ENCODE data around the genes BGLAP, NAXE and HAPLN2.

DNA sequence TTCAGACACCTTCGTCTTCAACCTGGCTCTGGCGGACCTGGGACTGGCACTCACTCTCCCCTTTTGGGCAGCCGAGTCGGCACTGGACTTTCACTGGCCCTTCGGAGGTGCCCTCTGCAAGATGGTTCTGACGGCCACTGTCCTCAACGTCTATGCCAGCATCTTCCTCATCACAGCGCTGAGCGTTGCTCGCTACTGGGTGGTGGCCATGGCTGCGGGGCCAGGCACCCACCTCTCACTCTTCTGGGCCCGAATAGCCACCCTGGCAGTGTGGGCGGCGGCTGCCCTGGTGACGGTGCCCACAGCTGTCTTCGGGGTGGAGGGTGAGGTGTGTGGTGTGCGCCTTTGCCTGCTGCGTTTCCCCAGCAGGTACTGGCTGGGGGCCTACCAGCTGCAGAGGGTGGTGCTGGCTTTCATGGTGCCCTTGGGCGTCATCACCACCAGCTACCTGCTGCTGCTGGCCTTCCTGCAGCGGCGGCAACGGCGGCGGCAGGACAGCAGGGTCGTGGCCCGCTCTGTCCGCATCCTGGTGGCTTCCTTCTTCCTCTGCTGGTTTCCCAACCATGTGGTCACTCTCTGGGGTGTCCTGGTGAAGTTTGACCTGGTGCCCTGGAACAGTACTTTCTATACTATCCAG lies 614 bp downstream of the RXFP4 start:
- PRO-cap, result no peak
CAGE:
- cytosol, long polyA minus RNA, result no peak
- cytosol, long polyA plus RNA, result no peak
- long polyA plus RNA, result no peak
- nucleus, long polyA minus RNA, result no peak
- nucleus, long polyA plus RNA, result no peak

DNA sequence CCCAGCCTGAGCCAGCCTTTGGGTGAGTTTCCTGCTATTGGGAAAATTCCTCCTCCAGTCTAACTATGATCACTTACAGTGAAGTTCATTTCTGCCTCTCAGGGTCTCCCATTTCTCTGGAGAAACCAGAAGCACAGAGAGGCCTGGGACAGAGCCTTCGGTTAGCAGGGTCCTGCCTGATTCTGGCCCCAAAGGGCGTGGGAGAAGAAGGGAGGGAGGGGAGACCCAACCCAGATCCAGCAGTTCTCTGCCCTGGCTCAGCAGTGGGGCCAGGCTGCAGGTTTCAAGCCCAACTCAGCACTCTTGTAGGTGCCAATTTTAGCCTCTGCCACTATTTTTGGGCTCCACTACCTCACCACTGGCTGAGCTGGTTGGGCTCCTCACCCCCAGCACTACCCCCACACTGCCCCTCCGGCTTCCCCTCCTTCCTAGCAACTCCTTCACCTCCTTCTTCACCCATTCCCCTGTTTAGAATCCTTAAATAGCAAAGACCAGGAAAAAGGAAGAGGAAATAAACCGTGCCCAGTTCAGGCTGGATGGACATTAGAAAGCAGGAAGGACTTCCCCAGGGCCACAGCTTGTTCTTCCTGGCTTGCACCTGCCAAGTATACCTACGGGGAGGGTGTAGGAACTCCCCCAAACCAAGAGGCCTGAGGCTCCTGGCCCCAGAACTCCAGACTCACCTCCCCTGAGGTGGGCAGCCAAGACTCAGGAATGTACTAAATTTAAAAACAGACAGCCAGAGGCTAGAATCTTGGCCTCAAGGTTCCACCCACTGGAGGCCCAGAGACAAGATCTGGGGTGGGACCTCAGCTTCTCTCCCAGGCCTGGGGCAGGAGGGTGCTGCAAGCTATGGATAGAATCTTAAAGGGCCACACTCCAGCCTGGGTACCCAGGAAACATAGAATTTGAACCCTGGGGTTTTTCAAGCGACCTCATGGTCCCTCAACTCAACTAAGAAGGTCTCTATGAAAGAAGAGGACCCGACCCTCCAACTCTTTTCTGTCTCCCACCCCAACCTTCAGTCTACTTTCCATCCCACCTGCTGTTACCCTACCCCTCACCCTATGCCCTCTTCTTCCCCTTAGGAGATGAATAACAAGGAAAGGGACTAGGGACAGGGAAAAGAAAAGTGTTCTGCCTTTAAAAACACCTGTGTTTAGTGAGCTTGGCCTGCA lies 1.5 kb upstream of the ARHGEF2 start:
- PRO-cap, result no peak
CAGE:
- cytosol, long polyA minus RNA, result no peak
- cytosol, long polyA plus RNA, result no peak
- long polyA plus RNA, result no peak
- nucleus, long polyA minus RNA, result no peak
- nucleus, long polyA plus RNA, result no peak

GRCh38 chr1:156050074-156050952 lies 3.3 kb downstream of the UBQLN4 start:
- PRO-cap, result no peak
CAGE:
- cytosol, long polyA minus RNA, result no peak
- cytosol, long polyA plus RNA, result no peak
- long polyA plus RNA, result no peak
- nucleus, long polyA minus RNA, result no peak
- nucleus, long polyA plus RNA, result no peak

DNA sequence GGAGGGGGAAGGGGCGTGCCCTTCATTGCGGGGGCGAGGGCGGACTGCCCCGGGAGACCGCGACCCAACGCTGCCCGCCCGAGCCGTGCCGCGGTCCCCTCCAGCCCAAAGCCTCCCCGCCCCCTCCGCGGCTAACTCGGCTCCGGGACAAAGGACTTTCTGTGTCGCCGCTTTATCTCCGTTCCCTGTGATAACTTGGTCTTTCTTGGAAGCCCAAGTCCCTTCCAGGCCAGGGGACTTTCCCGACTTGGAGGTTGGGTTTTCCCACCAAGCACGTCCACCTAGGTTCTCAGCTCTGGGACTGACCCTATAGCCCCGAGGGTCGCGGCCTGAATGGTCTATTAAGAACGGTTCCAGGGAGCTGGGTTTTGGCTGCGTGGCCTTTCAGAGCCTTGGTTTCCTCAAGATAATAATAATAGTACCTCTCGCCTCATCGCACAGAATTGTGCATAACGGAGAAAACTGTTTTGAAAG lies 447 bp upstream of the UBQLN4 start:
- PRO-cap, result bidirectional peak, plus-strand start at position 310 of the sequence, minus-strand start at position 192 of the sequence; unidirectional peak, minus-strand start at position 408 of the sequence
CAGE:
- cytosol, long polyA minus RNA, result no peak
- cytosol, long polyA plus RNA, result no peak
- long polyA plus RNA, result no peak
- nucleus, long polyA minus RNA, result no peak
- nucleus, long polyA plus RNA, result no peak

DNA sequence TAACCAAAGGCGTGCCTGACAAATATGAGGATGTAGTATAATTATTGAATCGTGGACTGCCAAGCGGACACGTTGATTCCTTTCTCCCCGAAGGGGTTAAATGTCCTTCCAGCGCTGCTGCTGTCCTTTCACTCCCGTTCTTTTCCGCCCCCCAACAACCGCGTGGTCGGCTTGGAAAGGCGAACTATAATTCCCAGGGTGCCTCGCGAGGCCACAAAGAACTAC lies 188 bp upstream of the LAMTOR2 start:
- PRO-cap, result bidirectional peak, plus-strand start outside the sequence, minus-strand start at position 156 of the sequence
CAGE:
- cytosol, long polyA minus RNA, result start-site peak on the minus strand centred at position 142 of the sequence, 107 bp wide, 26 reads
- cytosol, long polyA plus RNA, result no peak
- long polyA plus RNA, result no peak
- nucleus, long polyA minus RNA, result start-site peak on the minus strand centred at position 162 of the sequence, 54 bp wide, 20 reads
- nucleus, long polyA plus RNA, result no peak

GRCh38 chr1:156070001-156070404 lies 9.0 kb downstream of the RAB25 start:
- PRO-cap, result no peak
CAGE:
- cytosol, long polyA minus RNA, result no peak
- cytosol, long polyA plus RNA, result no peak
- long polyA plus RNA, result no peak
- nucleus, long polyA minus RNA, result no peak
- nucleus, long polyA plus RNA, result no peak

GRCh38 chr1:156074288-156075037 lies 7.8 kb downstream of the MEX3A start:
- PRO-cap, result no peak
CAGE:
- cytosol, long polyA minus RNA, result start-site peak on the minus strand at chr1:156074646-156074741, 7 reads
- cytosol, long polyA plus RNA, result start-site peak on the minus strand at chr1:156074441-156074676, 16 and 72 reads in 2 replicates
- long polyA plus RNA, result start-site peak on the minus strand at chr1:156074568-156074598, 25 and 32 reads in 2 replicates
- nucleus, long polyA minus RNA, result no peak
- nucleus, long polyA plus RNA, result no peak

DNA sequence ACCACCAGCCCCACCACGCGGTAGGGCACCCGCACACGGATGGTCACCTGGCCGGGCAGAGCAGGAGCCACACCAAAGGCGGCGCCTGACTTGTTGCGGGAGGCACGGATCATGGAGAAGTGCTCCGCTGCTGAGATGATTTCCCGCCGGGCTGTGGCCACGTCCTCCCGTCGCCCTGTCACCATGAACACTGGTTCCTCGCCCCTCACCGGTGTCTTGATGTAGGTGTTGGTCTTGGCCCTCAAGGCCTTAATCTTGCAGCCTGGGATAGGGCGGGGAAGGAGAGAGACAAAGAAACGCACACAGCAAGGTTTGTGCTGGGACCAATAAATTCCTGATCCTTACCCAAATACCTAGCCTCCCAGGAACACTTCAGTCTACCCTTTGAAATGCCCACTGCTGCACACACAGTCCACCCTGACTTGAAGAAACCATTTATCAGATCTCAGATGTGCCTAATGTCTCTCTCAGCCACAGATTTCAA lies 4.8 kb downstream of the MEX3A start:
- PRO-cap, result no peak
CAGE:
- cytosol, long polyA minus RNA, result no peak
- cytosol, long polyA plus RNA, result no peak
- long polyA plus RNA, result no peak
- nucleus, long polyA minus RNA, result no peak
- nucleus, long polyA plus RNA, result no peak

GRCh38 chr1:156099915-156100642 lies 14.4 kb upstream of the LMNA start:
- PRO-cap, result no peak
CAGE:
- cytosol, long polyA minus RNA, result no peak
- cytosol, long polyA plus RNA, result no peak
- long polyA plus RNA, result no peak
- nucleus, long polyA minus RNA, result no peak
- nucleus, long polyA plus RNA, result no peak

DNA sequence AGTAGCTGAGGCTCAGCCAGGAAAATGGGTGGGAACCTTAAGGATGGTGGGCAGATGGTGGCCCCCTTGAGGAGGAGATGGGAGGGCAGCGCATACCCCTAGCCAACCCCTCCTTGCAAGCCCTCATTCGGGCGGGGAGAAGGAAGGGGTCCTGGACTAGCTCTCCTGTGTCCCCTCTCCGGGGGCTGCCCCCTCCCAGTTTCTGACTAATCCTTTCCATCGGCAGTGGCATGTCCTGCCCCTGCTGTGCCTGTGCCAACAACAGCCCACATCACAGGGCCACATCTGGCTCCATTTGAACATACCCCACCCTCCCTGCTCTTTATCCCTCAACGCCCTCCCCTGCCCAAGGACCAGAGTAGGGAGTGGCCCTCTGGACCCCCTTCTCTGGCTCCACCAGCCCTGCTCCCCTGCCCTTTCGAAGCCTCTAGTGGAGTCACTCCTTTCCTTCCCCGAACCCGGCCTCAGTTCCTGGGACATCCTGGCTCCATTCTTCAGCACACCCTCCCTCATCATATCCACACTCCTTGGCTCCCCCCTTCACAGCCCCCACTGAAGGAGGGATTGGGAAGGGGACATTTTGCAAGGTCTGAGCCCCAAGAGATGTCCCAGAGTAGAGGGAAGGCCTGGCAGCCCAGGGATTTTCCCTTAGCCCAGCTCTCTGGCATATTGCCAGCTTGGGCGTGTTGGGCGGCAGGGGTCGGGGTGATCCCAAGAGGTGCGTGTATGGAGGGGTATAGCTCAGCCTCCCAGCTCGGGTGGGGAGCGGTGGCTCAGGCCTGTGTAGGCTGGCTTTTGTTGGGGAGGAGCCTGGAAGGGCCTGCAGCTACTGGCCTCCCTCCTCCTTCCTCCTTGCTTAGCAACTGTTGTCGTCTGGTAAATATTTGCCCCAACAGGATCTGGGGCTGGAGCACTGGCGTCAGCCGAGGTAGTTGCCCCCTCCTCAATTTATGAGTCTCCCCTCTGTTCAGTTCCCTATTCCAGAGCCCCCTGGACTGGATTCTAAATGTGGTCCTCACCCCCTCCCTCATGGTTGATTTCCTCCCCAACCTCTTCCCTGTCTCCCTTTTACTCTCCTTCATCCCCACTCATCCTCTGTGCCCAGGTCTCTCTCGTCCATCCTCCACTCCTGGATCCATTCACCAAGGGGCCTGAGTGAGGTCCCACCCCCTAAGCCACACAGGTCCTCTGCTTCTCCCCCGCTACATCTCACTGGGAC lies 10.6 kb upstream of the LMNA start:
- PRO-cap, result bidirectional peak, plus-strand start at position 325 of the sequence, minus-strand start at position 204 of the sequence; bidirectional peak, plus-strand start at position 895 of the sequence, minus-strand start at position 755 of the sequence
CAGE:
- cytosol, long polyA minus RNA, result no peak
- cytosol, long polyA plus RNA, result no peak
- long polyA plus RNA, result no peak
- nucleus, long polyA minus RNA, result start-site peak on the minus strand centred at position 641 of the sequence, 56 bp wide, 7 reads; start-site peak on the minus strand centred at position 763 of the sequence, 25 bp wide, 5 reads
- nucleus, long polyA plus RNA, result no peak

GRCh38 chr1:156241976-156242365 lies at the start of gene BGLAP:
Gene BGLAP, plus strand, starts transcription at chr1:156242184.
- PRO-cap, result no peak
CAGE:
- cytosol, long polyA minus RNA, result no peak
- cytosol, long polyA plus RNA, result no peak
- long polyA plus RNA, result no peak
- nucleus, long polyA minus RNA, result no peak
- nucleus, long polyA plus RNA, result no peak

DNA sequence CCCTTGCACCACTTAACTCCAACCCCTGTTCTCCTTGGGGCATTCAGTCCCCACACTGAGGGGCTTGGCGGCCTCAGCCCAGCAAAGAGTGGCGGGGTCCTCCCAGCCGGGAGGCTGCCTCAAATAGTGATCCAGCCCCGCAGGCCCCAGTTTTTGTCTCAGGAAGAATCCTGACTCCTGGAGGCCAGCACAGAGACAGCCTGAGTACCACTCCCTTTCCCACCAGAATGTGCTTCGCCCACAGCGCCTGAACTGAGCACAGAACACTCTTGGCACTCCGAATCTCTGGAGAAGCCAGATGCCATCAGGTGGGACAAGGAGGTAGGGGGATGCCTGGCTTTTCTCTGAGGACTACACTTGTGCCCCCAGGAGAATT lies 946 bp downstream of the PAQR6 start:
- PRO-cap, result no peak
CAGE:
- cytosol, long polyA minus RNA, result no peak
- cytosol, long polyA plus RNA, result no peak
- long polyA plus RNA, result no peak
- nucleus, long polyA minus RNA, result no peak
- nucleus, long polyA plus RNA, result no peak

DNA sequence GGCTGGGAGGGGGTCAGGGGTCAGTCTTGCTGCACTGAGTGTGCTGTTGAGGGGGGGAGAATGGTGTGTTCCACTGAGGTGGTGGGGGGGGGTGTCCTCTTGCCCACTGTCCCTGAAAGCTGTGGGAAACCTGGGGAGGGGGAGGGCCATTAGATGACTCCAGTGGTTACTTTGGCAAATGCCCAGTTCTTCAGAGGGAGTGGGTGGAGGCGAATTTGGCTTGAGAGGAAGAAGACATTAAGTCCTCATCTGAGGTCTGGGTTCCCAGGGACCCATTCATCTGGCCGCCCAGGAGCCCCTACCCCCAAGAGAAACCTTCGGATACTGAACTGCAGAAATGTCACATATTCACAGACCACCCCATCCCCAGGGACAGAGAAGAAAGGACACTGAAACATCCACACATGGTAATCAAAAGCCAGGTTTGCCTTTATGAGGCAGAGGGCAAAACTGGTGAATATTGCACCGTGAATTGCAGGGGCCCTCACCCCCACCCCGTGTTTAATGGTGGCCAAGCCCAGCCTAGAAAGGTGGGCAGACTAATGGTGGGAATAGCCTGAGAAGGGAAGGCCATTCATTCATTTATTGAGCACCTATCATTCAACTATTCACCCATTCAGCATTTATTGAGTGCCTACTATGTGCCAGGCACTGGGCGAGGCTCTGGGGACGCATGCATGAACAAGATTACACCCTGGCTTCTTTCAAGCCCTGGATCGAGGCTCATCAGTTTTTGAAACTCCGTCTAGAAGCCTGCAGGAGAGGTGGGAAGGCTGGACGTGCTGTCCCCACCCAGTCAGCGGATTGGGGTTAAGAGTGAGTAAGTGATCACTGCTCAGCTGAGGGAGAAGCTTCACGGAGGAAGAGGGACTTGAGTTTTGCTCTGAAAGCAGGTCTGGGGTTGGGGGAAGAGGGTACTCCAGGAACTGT lies 35.9 kb downstream of the MEF2D start:
- PRO-cap, result no peak
CAGE:
- cytosol, long polyA minus RNA, result no peak
- cytosol, long polyA plus RNA, result no peak
- long polyA plus RNA, result no peak
- nucleus, long polyA minus RNA, result no peak
- nucleus, long polyA plus RNA, result no peak

DNA sequence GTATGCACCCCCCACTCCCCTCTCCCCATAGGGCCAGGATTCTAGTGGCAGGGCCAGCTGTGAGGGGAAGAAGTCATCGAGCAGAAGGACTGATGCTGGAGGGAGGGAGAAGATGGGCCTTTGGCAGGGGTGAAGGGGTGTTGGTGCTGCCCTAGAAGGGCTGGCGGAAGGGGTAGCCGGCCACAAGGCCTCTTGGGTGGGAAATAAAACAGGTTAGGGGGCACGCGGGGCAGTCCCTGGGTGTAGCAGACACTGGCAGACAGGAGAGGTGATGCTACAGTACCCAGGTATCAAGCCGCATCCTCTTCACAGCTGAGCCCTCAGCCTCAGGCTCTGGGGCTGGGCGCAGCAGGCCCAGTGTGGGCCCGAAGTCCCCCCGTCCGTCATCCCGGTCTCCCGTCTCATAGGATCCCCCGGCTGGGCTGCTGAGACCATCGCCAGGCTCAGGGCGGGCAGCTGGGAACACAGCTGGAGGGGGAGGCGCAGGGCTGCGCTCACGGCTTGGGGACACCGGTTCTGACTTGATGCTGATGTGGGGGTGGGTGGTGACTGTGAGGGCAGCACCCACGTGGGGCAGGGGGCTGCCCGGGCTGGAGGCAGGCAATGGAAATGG lies 32.8 kb downstream of the MEF2D start:
- PRO-cap, result no peak
CAGE:
- cytosol, long polyA minus RNA, result no peak
- cytosol, long polyA plus RNA, result no peak
- long polyA plus RNA, result no peak
- nucleus, long polyA minus RNA, result no peak
- nucleus, long polyA plus RNA, result no peak

- PRO-cap, result no peak
CAGE:
- cytosol, long polyA minus RNA, result no peak
- cytosol, long polyA plus RNA, result no peak
- long polyA plus RNA, result no peak
- nucleus, long polyA minus RNA, result no peak
- nucleus, long polyA plus RNA, result no peak
Observed at GRCh38 chr1:156487626-156488392, 12.8 kb downstream of the MEF2D start.

DNA sequence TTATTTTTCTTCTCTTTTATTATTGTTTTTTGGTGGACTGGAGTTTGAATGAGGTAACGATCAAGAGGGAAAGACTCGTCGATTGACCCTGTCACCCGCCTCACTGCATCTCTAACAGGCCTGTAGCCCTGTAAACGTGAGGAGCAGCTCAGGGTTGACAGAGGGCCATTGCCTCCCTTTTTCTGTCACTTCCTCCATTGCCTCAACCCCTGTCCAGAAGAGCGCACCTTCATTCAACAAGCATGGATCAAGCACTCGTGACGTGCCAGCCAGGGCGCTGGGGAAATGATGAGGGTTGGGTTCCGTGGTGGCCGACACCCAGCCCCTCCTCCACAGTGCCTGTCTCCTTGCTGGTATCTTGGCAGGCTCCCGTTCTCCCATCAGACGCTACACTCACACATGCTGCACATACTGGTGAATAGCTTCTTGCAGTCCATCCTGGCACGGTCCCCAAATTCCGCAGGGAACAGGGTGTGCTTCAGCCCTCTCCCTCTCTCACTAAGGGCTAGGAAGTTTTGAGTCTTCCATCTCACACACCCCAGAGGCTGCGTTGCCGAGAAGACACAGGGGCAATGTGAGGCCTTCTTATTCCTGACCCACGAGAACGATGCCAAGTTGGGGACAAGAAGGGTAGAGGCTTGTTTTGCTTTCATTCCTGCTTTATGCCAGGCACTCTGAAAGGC lies 10.0 kb upstream of the MEF2D start:
- PRO-cap, result no peak
CAGE:
- cytosol, long polyA minus RNA, result no peak
- cytosol, long polyA plus RNA, result no peak
- long polyA plus RNA, result no peak
- nucleus, long polyA minus RNA, result no peak
- nucleus, long polyA plus RNA, result no peak

DNA sequence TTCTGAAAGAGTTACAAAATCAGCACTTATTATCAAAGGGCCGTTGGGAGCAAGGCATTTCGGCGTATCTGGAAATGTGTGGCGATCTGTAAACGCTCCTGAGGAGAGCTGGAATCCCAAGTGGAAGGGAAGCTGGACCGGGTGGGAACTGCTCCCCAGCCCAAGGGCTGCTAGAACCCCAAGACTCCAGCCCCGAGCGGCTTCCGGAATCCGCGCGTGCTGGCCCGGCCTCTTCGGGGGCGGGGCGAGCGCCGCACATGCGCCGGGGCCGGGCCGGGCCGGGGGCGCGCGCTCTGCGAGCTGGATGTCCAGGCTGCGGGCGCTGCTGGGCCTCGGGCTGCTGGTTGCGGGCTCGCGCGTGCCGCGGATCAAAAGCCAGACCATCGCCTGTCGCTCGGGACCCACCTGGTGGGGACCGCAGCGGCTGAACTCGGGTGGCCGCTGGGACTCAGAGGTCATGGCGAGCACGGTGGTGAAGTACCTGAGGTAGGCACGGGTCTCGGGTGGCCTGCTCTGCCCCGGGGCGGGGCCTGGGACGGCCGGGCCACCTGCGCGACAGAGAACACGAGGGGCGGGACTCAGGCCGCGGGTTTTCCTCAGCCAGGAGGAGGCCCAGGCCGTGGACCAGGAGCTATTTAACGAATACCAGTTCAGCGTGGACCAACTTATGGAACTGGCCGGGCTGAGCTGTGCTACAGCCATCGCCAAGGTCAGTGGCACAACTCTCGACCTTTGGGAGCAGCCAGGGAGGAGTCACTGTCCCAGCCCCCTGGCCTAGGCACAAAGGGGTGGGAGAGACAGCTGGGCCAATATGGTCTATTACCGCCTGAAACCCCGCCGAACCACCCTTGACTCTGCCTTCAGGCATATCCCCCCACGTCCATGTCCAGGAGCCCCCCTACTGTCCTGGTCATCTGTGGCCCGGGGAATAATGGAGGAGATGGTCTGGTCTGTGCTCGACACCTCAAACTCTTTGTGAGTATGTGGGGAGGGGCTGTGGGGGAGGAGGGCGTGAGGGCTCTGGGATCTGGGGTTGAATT lies at the start of gene NAXE:
Gene NAXE (plus strand): TSS at position 276 of the 1,040 bp plus-strand sequence.
- PRO-cap, result bidirectional peak, plus-strand start at position 278 of the sequence, minus-strand start at position 198 of the sequence
CAGE:
- cytosol, long polyA minus RNA, result start-site peak on the plus strand centred at position 290 of the sequence, 94 bp wide, 16 reads
- cytosol, long polyA plus RNA, result start-site peak on the plus strand centred at position 292 of the sequence, 24 bp wide, 414 and 389 reads in 2 replicates
- long polyA plus RNA, result start-site peak on the plus strand centred at position 289 of the sequence, 29 bp wide, 1,212 and 705 reads in 2 replicates
- nucleus, long polyA minus RNA, result no peak
- nucleus, long polyA plus RNA, result no peak

GRCh38 chr1:156619248-156619707 lies at the start of gene HAPLN2:
Gene HAPLN2, plus strand, starts transcription at chr1:156619415.
- PRO-cap, result no peak
CAGE:
- cytosol, long polyA minus RNA, result no peak
- cytosol, long polyA plus RNA, result no peak
- long polyA plus RNA, result no peak
- nucleus, long polyA minus RNA, result no peak
- nucleus, long polyA plus RNA, result no peak

- PRO-cap, result no peak
CAGE:
- cytosol, long polyA minus RNA, result no peak
- cytosol, long polyA plus RNA, result no peak
- long polyA plus RNA, result no peak
- nucleus, long polyA minus RNA, result no peak
- nucleus, long polyA plus RNA, result no peak
Observed at GRCh38 chr1:156638820-156639237, 3.1 kb upstream of the BCAN start.

DNA sequence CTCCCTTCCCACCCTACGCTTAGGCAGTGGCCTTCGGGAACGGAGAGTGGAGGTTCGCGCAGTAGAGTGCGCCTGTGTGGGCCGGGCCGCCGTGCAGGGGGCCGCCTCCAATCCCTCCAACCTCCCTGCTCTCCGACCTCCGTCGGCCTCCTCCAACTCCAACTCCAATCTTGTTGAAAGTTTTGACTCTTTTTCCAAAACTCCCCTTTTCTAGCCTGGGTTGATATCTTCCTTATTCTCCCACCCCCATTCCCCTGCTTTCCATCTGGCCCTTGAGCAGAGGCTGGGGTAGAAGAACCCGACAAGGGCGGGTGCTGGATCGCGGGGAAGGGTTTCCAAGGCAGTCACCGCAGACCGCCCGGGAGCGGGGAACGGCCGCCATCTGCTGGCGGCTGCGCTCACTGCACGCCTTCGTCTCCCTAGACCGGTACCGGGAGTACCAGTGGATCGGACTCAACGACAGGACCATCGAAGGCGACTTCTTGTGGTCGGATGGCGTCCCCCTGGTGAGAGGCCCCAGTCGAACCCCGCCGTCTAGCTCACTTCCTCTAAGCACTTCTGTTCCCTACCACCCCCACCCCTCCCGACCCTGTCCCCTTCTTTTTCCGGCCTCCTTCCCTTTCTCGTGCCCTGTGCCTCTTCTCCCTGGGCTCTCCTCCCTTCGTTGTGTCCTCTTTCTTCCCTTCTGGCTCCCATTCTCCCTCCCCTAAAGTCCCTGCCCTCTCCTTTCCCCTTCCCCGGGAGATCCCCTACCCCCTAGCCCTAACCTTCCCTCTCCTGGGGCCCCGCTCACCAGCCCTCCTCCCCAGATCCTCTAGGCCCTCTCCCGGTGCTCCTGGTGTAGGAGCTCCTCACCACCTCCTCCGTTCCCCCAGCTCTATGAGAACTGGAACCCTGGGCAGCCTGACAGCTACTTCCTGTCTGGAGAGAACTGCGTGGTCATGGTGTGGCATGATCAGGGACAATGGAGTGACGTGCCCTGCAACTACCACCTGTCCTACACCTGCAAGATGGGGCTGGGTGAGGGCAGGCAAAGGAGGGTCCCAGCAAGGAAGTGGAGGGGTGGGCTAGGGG lies 15.7 kb downstream of the BCAN start:
- PRO-cap, result unidirectional peak, minus-strand start at position 881 of the sequence
CAGE:
- cytosol, long polyA minus RNA, result no peak
- cytosol, long polyA plus RNA, result no peak
- long polyA plus RNA, result no peak
- nucleus, long polyA minus RNA, result no peak
- nucleus, long polyA plus RNA, result no peak

Measured in endothelial cell of umbilical vein (primary cell).